ENCODE results near the genes TMEM169, XRCC5 and IGFBP5.

GRCh38 chr2:215830186-215830804 is 183.1 kb downstream of the MREG start:
- PRO-cap, 3 experiments: peak in 1 of 3 experiments; most common minus-strand start chr2:215830444 (in 1)
- RAMPAGE, long total RNA, 2 experiments: no peak in any of the 2 experiments
- RRBS: no CpG with 5 or more reads among the region's 6 CpGs

GRCh38 chr2:215843369-215844023 is 169.9 kb downstream of the MREG start:
- PRO-cap, 3 experiments: no peak in any of the 3 experiments
- RAMPAGE, long total RNA, 2 experiments: no peak in any of the 2 experiments
- RRBS: no CpG with 5 or more reads among the region's 5 CpGs

DNA sequence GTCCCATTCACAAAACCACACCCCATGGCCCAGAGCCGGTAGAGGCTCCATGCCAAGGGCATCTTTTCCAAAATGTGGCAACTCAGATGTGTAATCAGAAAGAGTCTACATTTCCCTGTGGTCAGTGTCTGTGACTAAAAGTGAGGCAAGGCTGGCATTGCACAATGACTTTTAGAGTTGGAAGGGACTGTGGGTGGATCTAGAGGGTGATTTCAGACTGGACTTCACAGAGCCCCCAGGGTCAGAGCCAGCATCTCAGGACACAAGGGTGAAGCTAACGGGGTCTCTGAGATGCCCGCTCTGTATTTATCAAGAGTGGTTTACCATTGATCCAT is 113.0 kb downstream of the MREG start:
- PRO-cap, 3 experiments: no peak in any of the 3 experiments
- RAMPAGE, long total RNA, 2 experiments: no peak in any of the 2 experiments
- RRBS: no CpG with 5 or more reads among the region's 3 CpGs

GRCh38 chr2:215999876-216000297 is 13.5 kb downstream of the MREG start:
- PRO-cap, 3 experiments: no peak in any of the 3 experiments
- RAMPAGE, long total RNA, 2 experiments: no peak in any of the 2 experiments
- RRBS: no CpG with 5 or more reads among the region's 6 CpGs

DNA sequence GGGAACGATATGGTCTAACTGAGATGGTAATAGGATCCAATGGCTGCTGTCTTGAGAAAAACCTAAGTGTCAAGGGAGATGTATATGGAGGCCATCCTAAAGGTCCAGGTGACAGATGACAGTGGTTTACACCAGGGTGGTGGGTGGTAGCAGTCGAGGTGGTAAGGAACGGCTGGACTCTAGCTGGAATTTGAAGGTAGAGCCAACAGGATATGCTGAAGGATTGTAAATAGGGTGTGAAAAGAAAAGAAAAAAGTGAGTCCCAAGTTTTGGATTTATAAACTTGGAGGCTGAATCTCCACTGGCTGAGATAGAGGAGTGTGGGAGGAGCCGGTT is 2.2 kb upstream of the MREG start:
- PRO-cap, 3 experiments: peak in 1 of 3 experiments; most common minus-strand start position 181 of the sequence (in 1)
- RAMPAGE, long total RNA, 2 experiments: no peak in any of the 2 experiments
- RRBS: no CpG with 5 or more reads among the region's 4 CpGs

GRCh38 chr2:216015897-216016394 is 2.6 kb upstream of the MREG start:
- PRO-cap, 3 experiments: no peak in any of the 3 experiments
- RAMPAGE, long total RNA, 2 experiments: no peak in any of the 2 experiments
- RRBS: no CpG with 5 or more reads among the region's 3 CpGs

DNA sequence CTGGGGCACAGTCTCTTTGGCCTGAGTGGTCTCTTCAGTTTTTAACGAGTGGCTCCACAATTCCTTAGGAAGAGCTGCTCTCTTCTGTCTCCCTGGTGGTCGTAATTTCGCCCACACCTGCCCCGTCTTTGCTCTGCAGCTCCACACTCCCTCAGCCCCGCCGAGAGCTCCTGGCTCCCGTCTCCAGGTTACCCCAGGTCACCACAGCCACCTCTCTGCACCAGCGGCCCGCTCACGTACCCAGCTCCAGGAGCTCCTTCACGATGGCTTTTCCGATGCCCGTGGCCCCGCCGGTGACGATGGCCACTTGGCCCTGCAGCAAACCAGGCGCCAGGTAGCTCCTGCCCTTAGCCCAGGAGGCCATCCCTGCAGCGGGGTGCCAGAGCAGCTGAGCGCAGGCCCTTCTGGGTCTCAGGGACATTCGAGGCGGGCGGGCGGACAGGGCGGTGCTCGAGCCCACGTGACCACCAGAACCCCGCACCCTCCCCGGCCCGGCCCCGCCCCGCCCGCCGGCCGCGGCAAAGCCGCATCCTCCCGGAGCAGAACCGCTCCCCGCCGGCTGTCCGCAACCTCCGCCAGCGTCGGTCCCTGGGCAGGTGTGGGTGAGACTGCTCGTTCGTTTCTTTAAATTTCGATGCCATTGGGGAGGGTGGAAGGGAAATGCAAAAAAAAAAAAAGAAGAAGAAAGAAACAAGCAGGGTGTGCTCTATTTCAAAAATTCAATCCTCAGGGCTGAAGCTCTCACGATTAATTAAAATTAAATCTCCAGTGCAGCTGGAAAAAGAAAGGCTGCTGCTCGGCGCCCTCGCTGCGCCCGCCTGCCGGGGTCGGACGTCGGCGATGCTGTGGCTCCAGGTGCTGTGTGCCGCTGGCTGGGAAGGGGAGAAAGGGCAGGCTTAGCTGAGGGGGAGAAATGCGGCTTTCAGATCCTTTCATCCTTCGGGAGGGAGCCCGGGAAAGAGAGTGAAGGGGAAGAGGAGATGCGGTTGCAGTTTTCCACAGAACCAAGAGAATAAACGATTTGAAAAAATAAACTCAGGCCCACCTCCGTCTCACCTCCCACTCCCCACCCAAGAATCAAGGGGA is at the start of gene TMEM169:
Gene TMEM169 (plus strand): TSS at position 542 of the 1,086 bp plus-strand sequence.
- PRO-cap, 3 experiments: peak in 3 of 3 experiments; most common plus-strand start position 513 of the sequence (in 1); most common minus-strand start position 390 of the sequence (in 3)
- RAMPAGE, long total RNA, 2 experiments: start-site peak on the plus strand in 2 of 2 experiments, centred at positions 511 to 526 of the sequence, 27 to 29 reads per replicate; start-site peak on the minus strand in 2 of 2 experiments, centred at positions 415 to 416 of the sequence, 26 to 37 reads per replicate
- RRBS: no CpG with 5 or more reads among the region's 65 CpGs

- PRO-cap, 3 experiments: no peak in any of the 3 experiments
- RAMPAGE, long total RNA, 2 experiments: no peak in any of the 2 experiments
- RRBS: no CpG with 5 or more reads among the region's 4 CpGs
These were observed 2.8 kb downstream of the TMEM169 start for GRCh38 chr2:216084448-216084924.

DNA sequence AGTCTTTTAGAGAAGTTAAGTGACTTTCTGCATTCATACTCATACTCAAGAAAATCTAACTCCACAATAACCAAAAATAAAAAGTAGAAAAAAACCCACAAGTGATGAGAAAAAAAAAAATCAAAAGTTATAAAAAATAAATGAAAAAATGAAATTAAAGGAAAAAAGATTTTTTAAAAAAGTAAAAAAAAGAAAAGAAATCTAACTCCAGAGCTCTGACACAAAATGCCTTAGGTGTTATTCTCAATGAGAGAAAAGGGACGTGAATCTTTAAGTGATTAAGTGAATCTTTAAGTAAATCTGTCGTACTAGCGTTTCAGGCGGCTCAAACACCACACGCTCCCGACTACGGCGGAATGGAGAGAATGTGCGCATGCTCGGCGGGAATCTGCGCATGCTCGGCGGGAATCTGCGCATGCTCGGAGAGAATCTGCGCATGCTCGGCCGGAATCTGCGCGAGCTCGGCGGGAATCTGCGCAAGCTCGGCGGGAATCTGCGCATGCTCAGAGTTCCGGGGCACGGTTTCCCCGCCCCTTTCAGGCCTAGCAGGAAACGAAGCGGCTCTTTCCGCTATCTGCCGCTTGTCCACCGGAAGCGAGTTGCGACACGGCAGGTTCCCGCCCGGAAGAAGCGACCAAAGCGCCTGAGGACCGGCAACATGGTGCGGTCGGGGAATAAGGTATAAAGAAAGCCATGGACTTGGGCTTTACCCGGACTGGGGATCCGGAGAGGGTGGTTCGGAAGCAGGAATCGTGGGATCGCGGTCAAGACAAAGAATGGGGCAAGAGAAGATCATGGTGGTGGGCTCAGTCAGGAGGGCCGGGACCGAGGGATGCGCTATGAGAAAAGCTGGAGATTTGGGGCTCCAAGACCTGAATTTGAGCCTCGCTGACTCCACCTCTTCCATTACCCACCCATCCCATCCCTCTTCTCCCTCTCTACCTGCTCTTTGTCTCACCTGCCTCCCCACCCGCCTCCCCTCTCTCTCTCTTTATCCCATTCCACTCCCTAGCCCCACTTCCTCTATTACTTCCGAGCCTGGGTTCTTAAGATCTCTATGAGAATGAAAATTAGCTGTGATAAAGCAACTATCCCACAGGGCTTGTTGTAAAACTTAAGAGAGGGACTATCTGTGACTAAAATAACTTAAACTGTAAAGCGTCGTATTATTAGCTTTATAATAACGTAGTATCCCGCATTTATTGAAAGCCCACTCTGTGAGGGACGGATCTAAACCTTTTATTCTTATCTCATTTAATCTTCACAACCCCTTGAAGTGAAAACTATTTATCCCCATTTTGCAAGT is at the start of gene XRCC5:
Gene XRCC5 (plus strand): TSS at position 570 of the 1,306 bp plus-strand sequence.
- PRO-cap, 3 experiments: peak in 3 of 3 experiments; most common plus-strand start position 584 of the sequence (in 2); most common minus-strand start position 344 of the sequence (in 1)
- RAMPAGE, long total RNA, 2 experiments: start-site peak on the plus strand in 2 of 2 experiments, centred at positions 588 to 589 of the sequence, 3,514 to 3,974 reads per replicate
- RRBS: under 1% methylated on average over 24 of the region's 62 CpGs

DNA sequence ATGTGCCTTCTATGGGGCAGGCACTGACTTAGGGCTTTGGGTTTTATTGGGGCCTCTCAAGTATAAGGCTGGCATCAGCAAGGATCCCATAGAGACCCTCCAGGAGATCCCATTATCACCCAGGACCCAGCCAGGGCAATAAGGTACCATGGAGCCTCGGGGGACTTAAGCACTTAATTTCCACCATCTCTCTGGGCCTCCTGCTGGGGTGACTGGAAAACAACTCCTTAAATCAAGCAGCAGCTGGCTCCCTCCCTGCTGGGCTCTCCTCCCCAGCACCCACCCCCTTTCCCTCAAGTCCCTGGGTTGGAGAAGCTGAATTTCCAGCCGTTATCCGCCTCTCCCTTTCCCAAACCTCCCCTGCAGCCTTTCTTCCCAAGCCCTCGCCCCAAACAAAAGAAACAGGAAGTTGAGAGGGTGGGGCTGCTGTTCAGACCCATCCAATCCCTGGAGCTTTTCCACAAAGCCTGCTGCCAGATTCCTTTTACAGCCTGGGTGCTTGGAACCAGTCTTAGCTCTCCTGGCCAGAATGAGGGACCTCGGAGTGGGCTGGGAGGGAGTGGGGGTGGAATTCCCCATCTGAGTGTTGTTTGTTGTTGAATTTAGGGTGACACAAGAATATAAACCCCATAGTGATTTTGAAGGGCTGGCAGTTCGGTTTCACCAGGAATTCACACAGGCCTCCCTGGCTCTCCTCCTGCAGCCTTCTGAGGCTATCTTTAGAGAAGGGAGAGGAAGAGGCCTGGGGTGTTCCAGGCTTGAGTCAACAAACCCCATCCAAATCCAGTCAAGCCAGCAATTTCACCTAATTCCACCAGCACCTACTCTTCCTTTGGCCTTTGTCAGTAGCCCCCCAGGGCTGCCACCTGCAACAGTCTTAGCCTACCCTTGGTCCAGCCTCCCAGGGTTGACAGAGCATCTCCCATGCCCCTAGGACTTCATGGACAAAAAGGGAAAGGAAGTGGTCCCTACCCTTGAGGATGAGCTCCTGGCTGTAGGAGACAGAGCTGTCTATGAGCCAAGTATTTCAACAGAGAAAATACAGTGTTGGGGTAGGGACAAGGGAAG is 32.2 kb downstream of the MARCHF4 start:
- PRO-cap, 3 experiments: peak in 3 of 3 experiments; most common plus-strand start position 296 of the sequence (in 1); most common minus-strand start position 394 of the sequence (in 3)
- RAMPAGE, long total RNA, 2 experiments: no peak in any of the 2 experiments
- RRBS: no CpG with 5 or more reads among the region's 6 CpGs

- PRO-cap, 3 experiments: no peak in any of the 3 experiments
- RAMPAGE, long total RNA, 2 experiments: no peak in any of the 2 experiments
- RRBS: no CpG with 5 or more reads among the region's 7 CpGs
These were observed 2.5 kb downstream of the RPL37A start for GRCh38 chr2:216500864-216501737.

- PRO-cap, 3 experiments: no peak in any of the 3 experiments
- RAMPAGE, long total RNA, 2 experiments: no peak in any of the 2 experiments
- RRBS: no CpG with 5 or more reads among the region's 3 CpGs
These were observed 56.0 kb downstream of the RPL37A start for GRCh38 chr2:216554634-216555122.

GRCh38 chr2:216616208-216616588 is 17.0 kb upstream of the IGFBP2 start:
- PRO-cap, 3 experiments: no peak in any of the 3 experiments
- RAMPAGE, long total RNA, 2 experiments: no peak in any of the 2 experiments
- RRBS: no CpG with 5 or more reads among the region's 2 CpGs

DNA sequence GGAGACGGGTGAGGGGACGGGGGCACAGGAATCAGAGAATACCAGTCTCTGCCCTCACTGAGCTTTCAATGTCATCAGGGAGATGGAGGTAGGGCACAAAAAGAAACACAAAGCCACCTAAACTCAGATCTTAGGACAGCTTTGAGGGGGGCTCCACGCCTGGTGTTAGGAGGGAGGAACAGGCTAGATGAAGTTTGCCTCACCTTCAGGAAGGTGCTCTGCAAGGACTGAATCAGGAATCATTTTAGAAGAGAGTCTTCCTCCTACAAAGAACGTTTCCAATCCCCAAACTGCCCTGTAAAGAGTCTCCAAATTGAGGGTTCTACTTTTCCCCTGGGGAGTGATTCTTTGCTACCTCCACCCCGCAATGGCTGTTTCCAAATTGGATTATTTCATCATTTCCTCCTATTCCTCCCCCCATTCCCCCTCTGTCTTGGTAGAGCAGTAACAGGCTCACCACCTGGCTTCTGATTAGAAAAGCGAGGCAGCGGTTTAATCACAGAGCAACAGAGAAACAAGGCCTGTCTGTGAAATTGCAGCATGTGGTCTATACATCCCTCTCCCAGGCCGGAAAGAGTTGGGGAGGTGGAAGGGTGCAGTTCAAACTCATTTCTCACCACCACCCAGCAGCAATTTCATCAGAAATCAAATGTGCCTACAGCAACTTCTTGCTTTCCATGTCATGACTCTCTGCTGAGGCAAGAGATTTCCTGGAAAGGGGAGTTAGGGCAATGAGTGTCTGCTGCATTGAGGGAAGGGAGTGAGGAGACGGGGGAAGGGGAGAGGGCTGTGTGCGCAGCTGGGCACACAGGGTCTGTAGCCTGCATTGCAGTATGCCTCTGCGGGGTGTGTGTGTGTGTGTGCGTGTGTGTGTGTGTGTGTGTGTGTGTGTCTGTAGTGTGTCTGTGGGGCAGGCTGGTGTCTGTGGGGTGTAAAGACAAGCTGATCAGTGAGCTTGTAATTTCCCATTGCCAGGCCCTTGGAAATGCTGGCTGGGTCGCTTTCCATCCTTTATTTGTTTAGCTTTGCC is 13.8 kb upstream of the IGFBP2 start:
- PRO-cap, 3 experiments: no peak in any of the 3 experiments
- RAMPAGE, long total RNA, 2 experiments: no peak in any of the 2 experiments
- RRBS: no CpG with 5 or more reads among the region's 13 CpGs

DNA sequence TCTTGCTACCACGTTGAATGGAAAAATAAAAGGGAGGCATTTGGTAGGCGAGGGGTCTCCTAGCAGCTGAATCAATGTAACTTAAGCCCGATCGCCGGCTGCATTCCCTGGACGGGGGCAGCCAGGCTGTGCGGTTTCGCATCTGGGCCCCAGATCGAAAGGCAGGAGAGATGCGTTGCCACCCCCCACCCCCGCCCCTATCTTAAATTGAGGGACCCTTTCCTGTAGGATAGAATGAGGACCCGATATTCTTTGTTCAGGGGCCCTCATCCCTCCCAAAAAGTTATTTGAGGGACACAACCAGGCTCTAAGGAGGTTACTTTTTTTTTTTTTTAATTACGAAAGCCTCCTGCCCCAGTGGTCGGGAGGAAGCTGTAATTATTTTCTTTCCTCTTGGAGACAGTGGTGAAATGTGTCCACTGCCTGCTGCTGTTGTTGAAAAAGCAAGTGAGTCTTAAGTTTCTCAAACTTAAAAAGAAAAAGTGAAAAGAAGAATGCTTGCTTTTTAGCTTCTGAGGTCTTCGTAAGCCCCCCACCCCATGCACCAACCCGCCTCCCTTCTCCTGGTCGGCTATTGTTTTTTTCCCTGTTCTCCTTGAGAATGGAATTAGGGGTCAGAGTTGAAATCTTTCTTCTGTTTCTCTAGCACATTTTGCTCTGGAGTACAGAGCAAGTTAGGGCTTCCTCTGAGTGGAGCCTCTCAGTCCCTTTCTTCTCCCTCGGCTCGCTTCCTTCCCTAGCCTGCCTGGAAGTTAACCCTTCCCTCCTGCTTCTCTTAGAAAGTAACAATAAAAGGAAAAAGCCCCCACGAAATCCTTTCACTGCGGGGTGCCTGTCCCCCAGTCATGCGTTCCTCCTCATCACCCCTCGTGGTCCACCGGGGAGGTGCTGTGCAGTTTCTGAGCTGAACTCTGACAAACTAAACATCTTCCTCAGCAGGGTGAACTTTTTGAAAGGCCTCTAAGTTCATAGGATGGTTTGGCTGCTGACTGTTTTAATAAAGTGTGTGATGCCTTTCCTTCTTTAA is 1.7 kb downstream of the IGFBP2 start:
- PRO-cap, 3 experiments: peak in 2 of 3 experiments; most common minus-strand start position 573 of the sequence (in 1)
- RAMPAGE, long total RNA, 2 experiments: no peak in any of the 2 experiments
- RRBS: no CpG with 5 or more reads among the region's 24 CpGs

DNA sequence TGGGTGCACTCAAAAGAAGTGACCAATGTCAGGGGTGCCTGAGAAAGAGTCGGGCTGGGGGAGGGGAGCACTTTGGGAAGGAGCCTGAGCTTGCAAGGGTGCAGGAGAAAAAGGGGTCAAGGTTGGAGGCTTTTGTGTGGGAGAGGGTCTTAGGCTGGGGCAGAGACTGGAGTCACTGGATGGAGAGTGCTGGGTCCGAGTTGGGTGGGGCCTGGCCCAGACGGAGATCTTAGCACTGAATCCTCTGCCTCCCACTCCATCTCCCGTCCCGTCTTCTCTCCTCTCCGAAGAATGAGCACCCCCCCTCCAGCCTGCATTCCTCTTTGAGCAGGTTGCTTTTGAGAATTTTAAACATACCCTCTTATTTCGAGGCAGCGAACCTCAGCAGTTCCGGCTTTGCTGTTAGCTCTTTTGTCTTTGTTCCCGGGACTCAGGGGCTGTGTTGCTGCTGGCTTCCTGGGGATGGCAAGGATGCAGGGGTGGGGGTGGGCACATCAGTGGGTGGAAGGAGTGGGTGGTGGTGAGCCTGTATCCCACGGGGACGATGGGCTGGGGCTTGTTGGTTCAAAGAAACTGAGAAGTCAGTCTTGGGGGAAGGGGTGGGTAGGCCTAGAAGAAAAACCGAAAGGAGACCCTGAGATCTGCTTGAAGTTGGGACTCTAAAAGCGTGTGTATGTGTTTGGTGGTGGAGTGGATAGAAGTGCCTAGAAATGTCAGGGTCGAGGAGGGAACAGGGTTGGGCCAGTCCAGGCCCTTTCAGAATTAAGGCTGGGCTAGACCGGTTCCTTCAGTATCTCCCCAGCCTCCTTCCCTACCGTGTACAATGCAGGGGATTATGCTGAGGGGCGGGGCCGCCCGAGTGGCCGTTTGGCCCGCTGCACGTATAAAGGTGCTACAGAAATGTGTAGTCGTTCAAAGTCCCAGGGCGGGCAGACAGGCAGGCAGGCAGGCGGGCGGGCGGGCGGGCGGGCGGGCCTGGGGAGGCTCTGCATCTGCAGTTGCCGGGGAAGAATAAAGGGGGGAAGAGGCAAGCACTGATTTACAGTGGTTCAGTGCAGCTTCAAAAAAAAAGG is 3.1 kb downstream of the IGFBP2 start:
- PRO-cap, 3 experiments: peak in 3 of 3 experiments; most common plus-strand start position 175 of the sequence (in 1); most common minus-strand start position 807 of the sequence (in 1)
- RAMPAGE, long total RNA, 2 experiments: no peak in any of the 2 experiments
- RRBS: no CpG with 5 or more reads among the region's 32 CpGs

DNA sequence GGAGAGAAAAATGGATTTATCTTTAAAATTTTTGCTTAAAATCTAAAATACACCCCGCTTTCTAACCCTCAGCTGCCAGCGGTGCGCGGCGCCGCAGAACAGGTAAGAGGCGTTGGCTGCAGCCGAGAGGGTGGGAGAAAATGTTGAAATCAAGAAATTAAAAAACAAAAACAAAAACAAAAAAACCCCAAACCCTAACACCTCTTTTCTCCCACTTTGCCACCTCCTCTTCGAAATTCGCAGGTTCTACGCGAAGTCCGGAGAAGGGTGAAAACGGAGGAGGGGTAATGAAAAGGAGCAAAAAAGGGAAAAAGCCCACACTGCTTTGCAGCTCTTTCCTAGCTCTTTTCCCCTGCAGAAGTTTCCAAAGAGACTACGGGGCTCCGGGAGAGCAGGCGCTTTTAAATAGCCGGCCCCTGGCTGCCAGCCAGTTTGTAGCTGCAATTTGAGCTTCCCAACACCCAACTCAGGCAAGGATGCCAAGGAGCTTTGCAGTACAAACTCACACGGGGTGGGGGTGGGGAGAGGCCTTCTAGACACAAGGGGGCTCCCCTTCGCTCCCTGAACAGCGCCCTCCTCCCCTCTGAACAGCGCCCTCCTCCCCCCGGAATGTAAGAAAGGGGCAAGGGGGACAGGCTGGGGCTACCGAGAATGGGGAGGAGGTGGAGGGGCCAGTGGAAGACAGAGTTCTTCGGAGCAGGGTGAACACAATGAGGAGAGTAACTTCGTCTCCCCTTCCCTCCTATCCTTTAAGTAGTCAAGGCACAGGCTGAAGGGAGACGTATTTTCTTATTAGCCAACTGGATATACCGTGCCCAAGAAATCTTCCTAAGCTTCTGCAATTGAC is at the start of gene IGFBP5:
Gene IGFBP5 (minus strand): TSS at position 377 of the 847 bp plus-strand sequence.
- PRO-cap, 3 experiments: peak in 3 of 3 experiments; most common minus-strand start position 375 of the sequence (in 3)
- RAMPAGE, long total RNA, 2 experiments: start-site peak on the minus strand in 2 of 2 experiments, centred at positions 367 to 375 of the sequence, 199 to 345 reads per replicate
- RRBS: 5% methylated on average over 4 of the region's 28 CpGs

GRCh38 chr2:216713506-216714259 is 18.3 kb upstream of the IGFBP5 start:
- PRO-cap, 3 experiments: no peak in any of the 3 experiments
- RAMPAGE, long total RNA, 2 experiments: no peak in any of the 2 experiments
- RRBS: no CpG with 5 or more reads among the region's 7 CpGs

DNA sequence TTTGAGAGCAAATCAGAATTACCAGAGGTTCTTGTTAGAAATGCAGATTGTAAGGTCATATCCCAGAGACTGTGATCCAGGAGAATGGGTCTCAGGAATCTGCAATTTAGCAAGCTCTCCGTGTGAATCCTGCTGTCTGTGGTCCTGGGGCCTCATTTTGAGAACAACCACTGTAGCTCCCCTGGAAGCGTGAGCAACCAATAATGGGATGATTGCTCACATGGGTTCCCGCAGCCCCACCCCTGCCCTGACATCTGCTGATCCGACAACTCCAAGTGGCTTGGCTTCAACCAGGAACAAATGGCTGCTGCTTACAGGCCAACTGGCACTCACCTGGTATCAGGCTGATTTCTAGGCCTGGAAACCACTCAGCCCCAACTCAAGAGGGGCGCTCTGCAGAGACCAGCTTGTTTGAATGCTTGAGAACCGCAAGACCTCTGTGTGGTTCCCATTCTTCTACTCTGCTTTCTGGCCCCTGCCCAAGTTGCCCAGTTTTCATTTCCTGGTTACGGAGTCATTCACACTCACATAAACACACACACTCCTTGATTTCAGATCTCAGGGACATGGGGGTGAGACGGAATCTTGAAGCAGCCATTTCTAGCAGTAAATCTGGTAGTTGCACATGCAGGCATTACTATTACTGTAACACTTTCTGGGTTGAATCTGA is 52.1 kb downstream of the TNP1 start:
- PRO-cap, 3 experiments: no peak in any of the 3 experiments
- RAMPAGE, long total RNA, 2 experiments: no peak in any of the 2 experiments
- RRBS: no CpG with 5 or more reads among the region's 8 CpGs

GRCh38 chr2:216818936-216819571 is 40.8 kb downstream of the TNP1 start:
- PRO-cap, 3 experiments: no peak in any of the 3 experiments
- RAMPAGE, long total RNA, 2 experiments: no peak in any of the 2 experiments
- RRBS: no CpG with 5 or more reads among the region's 5 CpGs

All from testis (tissue), 5 donors.